ENCODE measurements around the gene NTNG2.

- RRBS, result no CpG with 5 or more reads among the region's 7 CpGs
Observed at GRCh38 chr9:131676082-131676731, 63.7 kb downstream of the RAPGEF1 start.

GRCh38 chr9:131699717-131700755 lies 39.8 kb downstream of the RAPGEF1 start:
- RRBS, result no CpG with 5 or more reads among the region's 10 CpGs

DNA sequence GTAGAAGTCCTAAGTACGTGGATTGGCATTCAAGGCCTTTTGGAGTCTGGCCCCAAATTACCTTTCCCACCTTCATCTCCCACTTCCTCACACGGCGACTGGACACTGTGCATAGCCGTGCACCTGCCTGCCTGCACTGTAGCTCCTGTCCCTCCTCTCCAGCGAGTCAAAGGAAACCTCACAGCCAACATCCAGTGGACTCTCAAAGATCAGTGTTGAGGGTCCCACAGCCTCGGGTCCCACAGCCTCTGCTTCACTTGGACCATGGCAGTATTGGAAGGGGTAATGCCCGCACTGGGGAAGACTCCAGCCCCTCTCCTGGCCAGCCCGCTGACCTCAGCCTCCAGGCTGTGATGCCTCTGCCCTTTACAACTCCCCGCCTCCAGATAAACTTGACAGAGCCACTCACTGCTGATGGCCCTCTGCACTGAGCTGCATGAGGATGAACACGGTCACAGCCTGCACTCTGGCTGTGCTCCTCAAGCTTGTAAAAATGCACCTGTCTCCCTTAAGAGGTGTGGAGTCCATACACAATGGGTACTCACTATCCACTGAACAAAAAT lies 23.0 kb downstream of the RAPGEF1 start:
- RRBS, result no CpG with 5 or more reads among the region's 10 CpGs

DNA sequence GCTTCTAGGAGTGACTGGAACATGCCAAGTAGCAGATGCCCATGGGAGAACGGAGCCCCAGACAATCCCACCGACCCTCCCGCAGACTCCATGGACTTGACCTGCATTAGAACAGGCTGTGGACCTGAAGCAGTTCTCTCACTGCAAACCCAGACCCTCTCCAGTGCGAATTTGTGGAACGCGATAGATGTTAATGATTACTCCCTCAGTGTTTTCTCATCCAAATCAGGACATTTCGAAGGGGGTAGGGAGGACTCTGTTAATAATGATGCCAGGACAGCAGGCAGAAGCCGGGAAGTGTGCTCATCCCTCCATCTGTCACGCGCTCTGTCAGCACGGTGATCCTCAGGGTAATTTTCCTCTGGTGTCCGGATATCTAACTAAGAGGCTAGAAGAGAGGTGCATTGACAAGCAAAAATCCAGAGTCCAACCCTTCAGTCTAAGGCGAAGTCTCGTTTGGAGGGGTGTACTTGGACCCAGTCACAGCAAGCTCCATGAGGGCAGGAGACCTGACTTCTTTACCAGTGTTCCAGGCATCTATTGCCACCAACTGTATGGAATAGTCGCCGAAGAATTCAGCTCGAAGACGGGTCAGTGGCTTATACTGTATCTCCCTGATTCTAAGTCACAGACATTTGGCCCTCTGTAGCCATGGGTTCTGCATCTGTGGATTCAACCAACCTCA lies 18.7 kb downstream of the RAPGEF1 start:
- RRBS, result 97% methylated on average over 5 of the region's 18 CpGs

GRCh38 chr9:131744043-131744913 lies 4.4 kb upstream of the RAPGEF1 start:
- RRBS, result no CpG with 5 or more reads among the region's 12 CpGs

- RRBS, result 2% methylated on average over 20 of the region's 56 CpGs
Observed at GRCh38 chr9:132161862-132162223, at the start of gene NTNG2. NTNG2 (plus strand) TSS chr9:132162058.

- RRBS, result no CpG with 5 or more reads among the region's 4 CpGs
Observed at GRCh38 chr9:132272483-132272960, 82.3 kb downstream of the SETX start.

DNA sequence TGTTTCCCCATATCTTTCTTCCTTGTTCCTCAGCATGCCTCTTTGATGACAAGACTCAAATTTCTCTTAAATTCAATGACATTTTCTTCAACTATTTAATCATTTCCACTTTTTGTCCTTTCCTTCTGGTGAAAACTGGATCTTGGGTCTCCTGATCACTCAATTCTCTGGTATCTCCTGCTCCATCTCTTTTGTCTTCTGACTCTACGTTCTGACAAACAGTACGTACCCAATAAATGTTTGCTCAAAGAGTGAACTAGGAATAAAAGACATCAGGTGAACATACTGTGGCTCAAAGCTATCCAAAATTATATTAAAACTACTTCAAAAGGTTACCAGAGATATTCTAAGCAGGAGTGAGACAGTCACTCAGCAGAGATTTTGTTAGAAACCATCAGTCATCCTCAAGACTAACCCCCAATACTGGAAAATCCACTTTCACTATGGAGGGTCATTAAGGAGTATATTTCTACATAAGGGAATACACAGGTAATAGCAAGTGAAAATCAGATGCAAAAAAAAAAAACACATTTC lies 72.1 kb downstream of the SETX start:
- RRBS, result no CpG with 5 or more reads among the region's 2 CpGs

DNA sequence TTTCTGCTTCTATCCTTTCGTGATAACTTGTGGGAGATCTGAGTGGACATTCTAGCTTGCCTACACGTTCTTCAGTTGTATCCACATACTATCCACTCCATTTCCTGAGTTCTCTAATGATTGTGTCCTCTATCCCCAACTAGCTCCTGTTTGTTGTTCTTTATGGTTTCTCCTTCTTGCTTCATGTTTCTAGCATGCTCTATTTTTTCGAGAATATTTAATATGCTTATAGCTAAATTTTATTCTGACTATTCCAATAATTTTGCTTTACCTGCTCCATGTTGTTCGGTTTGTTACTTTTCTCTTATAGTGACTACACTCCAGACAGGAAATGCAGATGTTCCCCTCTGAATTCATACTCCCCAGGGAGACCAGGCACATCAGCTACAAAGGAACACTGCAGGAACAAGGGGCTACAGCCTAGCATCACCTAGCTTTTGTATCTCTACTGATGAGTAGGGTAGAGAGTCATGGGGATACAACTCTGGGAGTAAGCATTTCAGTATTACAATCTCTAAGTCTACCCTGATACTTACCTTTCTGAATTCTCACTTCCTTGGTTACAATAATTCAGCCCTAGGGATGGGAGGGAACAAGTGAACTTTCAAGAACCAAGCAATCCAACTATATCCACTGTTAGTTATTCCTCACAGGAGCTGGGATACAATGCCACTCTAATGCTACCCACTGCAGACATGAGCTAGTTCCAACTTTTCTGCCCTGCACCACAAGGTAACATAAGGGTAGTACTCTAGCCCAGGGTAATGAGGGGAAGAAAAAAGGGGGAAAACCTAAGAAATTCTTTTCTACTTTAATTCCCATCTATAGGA lies 36.5 kb downstream of the SETX start:
- RRBS, result no CpG with 5 or more reads among the region's 4 CpGs

- RRBS, result no CpG with 5 or more reads among the region's 12 CpGs
Observed at GRCh38 chr9:132806954-132807587, 71.0 kb downstream of the AK8 start.

DNA sequence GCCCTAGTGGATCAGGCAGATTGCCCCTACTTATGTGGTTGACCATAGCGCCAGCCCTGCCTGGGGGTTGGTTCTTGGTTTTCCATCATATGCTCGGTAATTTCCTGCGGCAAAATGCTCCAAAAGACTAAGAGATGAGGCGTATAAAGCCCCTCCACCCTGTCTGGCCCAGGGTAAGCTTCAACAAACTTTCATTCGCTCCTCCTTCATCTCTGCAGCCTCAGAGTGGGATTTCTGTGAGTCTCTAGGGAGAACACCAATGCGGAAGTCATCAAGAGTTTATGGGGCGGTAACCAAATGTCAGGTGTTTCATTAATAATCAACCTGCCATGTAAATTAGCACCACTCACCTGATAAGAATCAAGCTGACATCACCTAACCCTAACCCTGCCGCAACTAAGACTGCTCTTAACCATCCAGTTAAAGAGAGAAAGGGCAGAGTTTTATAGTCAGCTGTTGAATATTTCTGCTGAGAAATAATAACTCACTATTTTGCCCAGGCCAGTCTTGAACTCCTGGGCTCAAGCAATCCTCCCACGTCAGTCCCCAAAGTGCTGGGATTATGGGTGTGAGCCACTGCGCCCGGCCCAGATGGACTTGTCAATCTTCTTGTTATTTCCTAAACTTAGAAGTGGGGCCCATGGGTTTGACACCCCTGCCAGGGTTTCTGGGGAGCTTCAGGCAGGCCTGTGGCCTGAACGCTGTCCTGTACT lies 7.8 kb upstream of the GFI1B start:
- RRBS, result no CpG with 5 or more reads among the region's 12 CpGs

GRCh38 chr9:133004344-133004596 lies 25.8 kb downstream of the GFI1B start:
- RRBS, result no CpG with 5 or more reads among the region's 2 CpGs

GRCh38 chr9:133056455-133056981 lies 5.3 kb upstream of the CEL start:
- RRBS, result no CpG with 5 or more reads among the region's 13 CpGs

- RRBS, result no CpG with 5 or more reads among the region's 15 CpGs
Observed at GRCh38 chr9:133113802-133114446, 7.1 kb downstream of the RALGDS start.

DNA sequence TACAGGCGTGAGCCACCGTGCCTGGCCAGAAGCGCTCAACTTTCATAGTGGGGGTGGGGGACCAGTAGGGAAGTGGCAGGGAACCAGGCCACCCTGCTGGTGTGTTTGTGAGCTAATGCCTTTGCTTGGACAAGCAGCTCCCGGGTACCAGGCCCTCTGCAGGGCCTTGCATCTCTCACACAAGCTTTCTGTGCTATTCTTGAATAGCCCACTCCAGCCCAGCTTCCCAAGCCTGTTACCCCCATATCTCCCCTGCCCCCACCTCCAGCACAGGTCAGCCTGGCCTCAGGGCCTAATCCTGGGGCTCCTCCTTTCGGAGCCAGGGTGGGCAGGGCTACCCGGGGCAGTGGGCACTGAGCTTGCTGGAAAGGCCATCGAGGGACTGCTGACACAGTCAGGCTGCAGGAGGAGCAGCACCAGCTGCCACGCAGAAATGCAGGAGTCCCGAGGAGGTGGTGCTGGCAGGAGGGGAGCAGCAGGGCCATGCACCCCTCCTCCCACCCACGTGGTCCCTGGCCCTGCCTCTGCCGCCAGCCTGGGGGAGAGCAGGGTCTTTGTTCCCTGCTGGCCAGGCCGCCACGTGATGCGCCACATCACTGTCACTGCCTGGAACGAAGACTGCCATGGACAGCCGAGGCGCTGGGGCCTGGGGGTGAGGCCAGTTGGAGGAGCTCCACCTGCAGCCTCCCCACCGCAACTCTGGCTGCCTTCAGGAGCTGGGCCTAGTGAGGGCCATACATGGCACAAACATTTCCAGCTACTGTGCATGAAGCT lies 12.1 kb upstream of the RALGDS start:
- RRBS, result no CpG with 5 or more reads among the region's 18 CpGs

DNA sequence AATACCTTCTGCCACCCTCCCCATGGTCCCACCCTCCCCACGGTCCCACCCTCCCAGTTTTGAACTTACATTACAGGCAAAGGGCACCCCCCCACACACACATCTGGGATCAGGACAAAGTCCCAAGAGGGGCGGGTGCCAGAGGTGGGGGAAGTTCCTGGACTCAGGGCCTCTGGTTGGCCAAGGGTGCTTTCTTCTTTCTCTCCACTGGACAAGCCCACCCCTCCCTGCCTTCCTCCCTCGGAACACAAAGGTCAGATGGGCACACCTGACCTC lies 19.1 kb upstream of the RALGDS start:
- RRBS, result no CpG with 5 or more reads among the region's 3 CpGs

DNA sequence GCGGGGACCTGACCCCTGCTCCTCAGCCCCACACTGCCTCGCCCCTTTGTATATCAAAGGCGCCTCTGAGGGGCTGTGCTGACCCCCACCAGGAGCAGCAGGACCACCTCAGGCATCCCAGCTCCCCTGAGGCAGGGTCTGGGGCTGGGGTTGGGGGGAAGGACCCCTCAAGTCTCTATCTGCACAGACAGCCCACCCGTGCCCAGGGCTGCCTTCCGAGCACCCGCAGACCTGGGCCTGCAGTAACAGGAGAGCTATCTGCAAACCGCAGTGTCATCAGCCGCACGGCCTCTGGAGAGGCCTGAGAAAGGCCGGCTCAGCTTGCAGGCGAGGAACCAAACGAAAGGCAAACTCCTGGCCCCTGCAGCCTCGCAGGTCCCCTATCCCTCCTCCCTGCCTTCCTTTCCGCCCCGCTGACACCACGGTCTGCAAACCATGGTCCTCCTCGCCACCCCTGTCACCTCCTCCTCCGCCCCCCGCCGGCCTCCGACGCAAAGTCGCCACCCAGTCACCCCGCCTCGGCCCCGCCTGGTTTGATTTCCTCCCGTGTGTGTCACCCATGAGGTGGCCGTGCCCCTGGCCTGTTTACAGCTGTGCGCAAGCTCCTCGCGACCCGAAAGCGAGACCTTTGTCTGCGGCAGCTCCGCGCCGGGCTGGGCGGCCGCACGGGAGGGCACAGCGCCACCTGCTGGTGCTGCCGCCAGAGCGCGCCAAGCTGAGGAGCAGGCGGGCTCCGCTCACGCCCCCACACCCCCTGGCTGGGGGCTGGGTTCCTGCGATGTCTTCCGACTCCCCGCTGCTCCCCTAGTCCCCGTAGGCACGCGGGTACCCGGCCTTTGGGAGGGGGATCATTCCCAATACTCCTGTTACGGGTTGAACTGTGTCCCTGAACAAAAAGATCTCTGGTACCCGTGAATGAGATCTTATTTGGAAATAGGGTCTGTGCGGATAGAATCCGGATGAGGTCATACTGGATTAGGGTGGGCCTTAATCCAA lies 19.5 kb downstream of the GBGT1 start:
- RRBS, result no CpG with 5 or more reads among the region's 58 CpGs

DNA sequence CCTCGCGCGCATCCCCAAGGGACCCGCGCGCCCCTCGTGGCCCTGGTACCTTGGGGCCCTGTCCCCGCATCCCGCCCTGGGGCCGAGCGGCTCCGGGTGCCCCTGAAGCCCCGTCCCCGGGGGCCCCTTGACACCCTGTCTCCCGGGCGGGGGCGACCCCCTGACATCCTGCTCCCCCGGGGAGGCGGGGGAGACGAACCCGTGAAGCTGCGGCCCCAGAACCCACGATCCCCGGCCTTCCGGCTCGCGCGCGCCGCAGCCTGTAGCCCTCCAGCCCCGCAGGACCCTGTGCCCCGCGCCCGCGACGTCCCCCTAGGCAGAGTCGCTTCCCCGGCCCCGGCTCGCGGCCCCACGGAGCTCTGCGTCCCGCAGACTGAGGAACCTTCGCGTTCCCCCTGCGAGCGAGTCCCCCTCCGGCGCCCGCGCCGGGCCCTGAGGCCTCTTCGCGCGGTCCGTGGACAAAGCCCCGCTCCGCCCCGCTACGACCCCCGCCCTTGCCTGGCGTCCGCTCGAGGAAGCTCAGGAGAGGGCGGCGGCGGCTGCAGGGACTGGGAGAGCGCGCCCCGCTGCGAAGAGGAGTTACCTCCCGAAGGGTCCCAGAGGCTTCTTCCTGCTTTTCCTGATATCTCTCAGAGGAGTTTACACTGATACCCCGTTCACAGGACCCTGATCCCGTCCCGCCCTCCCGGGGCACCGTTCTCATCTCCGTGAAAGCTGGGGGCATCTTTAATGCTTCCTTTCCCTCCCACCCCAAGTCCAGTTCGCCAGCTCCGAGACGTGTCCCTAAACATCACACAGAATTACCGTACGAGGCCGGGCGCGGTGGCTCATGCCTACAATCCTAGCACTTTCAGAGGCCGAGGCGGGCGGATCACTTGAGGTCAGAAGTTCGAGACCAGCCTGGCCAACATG lies 60.4 kb downstream of the SURF6 start:
- RRBS, result 2% methylated on average over 28 of the region's 91 CpGs

DNA sequence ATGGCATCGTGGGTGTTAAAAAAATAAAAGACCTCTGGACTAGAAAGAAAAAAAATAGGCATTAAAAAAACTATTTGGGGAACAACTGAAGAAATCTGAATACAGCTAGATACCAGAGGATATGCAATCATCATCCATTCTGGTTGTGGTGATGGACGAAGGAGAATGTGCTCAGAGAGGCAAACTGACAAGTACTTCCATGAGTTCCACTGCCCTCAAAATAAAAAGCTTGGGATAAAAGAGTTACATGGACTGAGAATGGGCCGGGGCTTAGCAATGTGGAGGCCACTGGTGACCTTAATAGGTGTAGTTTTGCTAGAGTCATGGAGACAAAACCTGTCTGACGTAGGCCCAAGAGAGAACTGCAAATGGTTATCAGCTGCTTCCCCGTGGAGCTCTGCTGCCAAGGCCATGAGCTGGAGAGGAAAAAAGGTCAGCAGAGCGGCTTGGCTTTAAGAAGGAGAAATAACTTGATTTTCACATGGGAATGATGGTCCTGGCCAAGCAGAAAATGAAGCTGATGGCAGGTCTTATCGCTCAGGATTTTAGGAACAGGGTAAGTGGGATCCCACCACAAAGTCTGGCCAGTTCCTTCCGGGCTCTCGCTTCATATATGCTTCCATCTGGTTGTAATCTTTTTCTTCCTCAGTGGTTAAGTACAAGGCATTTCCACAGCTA lies 3.6 kb upstream of the SURF6 start:
- RRBS, result no CpG with 5 or more reads among the region's 9 CpGs

DNA sequence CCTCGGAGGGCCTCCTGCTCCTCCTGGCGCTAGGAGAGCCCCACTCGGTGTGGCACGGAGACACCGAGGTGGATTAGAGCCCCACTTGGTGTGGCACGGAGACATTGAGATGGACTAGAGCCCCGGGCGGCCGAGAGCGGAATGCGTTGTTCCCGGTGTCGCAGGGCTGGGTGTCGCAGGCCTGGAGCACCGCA lies 200 bp downstream of the RPL7A start:
- RRBS, result no CpG with 5 or more reads among the region's 15 CpGs

Measured in non-pigmented ciliary epithelial cell (primary cell).